ENCODE data around the gene RAB3C.

GRCh38 chr5:56358630-56359761 lies 125.9 kb upstream of the ANKRD55 start:
- PRO-cap = no peak

DNA sequence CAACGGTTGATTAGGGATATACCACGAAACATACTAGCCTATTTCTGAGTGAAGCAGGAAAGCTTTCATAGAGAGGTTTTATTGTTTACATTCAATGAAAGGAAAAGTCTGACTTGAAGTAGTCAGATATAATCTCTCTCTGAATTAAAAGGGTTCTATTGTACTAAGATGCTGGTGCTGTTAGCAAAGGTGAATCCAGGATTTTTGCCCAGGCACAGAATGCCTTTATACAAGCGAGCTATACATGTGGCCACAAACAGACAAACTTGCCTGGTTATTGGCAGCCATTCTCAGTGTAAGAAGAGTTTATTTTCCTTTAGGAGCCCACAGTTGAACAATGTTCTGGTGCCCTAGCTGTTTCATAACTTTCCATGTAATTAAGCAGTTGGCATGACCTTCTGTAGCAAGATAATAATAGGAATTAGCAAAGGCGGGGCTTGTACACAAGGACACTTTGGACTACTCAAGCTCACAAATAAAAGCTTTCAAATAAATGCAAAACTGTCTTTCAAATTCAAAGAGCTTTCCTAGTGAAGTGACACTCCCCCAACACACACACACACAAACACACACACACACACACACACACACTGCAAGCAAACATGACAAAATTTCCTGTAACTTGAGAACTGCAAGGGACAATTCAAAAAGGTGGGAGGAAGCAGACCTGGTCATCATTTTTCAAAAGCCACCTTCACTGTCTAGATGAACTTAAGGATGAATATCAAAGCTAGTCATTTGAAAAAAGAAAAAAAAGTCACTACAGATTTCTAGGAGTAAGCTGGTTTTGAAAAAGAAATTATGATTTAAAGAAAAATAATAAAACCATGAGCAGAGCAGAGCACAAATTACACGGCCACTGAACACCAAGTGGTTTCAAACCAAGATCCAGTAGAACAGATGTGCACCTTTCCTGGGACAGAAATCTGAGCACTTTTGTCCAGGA lies 198.6 kb upstream of the MAP3K1 start:
- PRO-cap = no peak

DNA sequence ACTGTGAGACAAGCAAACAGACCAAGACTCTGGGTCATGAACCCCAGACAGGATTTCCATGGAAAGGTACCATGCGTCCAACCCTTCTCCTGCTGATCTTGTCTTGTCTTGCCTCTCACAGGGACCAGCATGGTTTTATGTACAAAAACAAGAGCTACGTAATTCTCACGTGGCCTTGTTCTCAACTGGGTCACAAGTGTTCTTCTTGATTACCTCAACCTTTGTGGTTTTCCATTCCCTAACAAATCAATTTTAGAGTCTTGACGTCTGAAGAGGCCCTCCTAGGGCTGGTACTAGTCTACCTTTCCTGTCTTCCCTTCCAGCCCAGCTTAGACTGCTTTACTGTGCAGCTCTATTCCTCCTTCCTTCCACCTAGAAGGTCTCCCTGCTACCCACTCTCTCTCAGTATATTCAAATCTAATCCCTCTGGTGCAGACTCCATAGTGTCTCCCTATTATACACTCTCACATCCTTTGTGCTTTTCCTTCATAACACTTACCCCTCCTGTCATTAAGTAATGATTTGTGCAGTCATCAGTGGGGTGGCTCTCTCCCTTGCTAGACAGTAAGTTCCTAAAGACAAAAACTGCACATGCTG lies 176.4 kb upstream of the MAP3K1 start:
- PRO-cap = no peak

DNA sequence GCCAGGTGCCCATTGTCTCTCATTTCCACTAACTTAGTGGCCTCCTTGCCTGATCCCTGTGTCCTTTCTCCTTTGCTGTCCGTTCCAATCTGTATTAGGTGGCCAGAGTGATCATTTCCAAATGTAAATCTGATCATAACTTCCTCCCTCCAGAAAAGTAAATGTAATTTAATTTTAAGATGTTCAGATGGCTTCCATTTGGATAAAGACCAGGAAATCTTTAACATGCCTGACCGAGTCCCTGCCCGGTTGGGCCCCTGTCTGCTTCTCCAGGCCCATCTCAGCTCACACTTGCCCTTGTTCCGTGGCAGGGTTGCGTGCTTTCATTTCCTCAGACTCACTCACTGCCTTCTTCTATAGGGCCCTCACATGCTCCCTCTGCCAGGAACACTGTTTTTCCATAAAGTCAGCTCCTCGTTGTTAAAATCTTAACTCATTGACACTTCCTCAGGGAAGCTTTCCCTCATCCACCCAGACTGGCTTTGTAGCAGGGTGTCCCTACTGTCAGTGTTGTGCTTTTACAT lies 7.7 kb downstream of the MAP3K1 start:
- PRO-cap = no peak

GRCh38 chr5:56838272-56838864 lies 23.0 kb downstream of the MAP3K1 start:
- PRO-cap = no peak

- PRO-cap = no peak
These were observed 36.4 kb downstream of the MAP3K1 start for GRCh38 chr5:56851568-56852388.

GRCh38 chr5:56858249-56859002 lies 43.1 kb downstream of the MAP3K1 start:
- PRO-cap = no peak

DNA sequence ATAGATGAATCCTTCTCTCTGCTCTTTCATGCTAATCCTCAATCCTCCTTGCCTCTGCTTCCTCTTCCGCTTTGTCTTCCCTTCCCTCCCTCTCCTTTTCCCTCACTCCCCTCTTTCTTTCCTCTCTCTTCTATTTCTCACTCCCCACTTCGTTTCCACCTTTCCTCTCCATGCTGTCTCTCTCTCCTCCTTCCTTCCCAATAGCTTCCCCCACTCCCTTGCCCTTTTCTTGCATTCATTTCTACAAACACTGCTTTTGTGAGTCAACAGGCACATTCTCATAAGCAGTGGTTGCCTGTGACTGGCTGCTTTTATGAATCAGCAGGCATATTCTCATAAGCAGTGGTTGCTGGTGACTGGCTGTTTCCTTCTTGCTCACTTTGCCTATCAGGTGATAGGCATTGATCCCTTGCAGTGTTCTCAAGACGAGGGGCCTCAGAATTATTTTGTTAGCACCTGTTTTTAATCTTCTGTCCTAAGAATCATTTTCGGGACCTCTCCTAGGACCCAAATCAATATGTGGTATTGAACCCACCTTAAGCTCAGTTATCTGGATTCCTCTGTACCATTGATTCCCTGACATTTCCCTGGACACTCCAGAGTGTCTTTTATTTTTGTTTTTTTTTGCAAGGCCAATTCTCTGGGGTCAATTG lies 116.2 kb upstream of the ACTBL2 start:
- PRO-cap = no peak

- PRO-cap = no peak
These were observed 217.8 kb upstream of the ACTBL2 start for GRCh38 chr5:57700441-57700822.

- PRO-cap = no peak
These were observed 359.2 kb upstream of the ACTBL2 start for GRCh38 chr5:57841514-57842539.

GRCh38 chr5:58453889-58454841 lies 5.7 kb downstream of the PLK2 start:
- PRO-cap = no peak

DNA sequence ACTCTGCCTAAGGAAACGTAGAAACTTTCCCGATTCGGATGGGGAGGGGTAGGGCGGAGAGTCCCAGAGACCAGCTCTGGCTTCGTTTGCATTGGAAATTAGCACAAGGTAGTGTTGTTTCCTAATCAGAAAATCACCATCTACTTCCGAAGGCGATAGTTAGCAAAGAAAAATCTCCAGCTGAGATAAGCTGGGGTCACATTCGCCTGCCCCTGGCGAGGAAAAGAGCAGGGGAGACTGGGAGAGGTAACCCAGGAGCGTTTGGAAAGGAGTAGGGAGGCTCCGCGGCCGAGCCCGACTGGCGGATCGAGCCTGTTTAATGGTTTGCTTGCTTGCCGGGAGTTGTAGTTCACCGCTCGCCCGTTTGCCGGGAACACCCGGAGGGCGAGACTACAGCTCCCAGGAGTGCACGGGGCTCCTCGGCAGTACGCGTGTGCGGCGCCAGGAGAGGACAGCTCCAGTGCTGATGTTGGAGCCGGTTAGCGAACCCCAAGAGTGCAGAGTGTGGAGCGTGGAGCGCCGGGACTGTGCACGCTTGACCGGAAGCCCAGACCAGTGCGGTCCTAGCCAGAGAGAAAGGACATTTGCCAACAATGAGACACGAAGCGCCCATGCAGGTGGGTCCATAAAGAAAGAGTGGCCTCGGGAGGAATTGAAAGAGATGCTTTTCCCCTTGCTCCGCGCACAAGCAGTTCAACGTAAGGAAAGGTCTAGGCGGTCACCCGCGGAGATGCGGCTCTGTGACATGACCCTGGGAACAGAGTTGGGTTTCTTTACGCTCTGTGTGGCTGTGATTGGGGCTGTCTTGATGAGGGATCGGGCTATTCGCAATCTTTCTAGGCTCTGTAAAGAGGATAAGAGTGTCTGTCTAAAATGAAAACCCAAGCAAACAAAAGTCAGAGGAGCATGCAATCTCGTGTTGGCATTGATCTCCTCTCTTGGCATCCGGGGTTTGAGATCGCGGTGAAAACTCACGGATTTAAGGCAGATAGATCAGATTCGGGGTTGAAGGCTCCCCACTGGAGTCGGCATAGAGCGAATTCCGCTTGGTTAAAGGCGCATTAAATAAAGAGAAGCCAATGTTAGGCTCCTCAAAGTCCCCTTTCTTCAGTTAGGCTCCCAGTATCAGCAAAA lies at the start of gene RAB3C:
RAB3C (plus strand) TSS at position 460 of the 1,134 bp plus-strand sequence.
- PRO-cap = no peak

DNA sequence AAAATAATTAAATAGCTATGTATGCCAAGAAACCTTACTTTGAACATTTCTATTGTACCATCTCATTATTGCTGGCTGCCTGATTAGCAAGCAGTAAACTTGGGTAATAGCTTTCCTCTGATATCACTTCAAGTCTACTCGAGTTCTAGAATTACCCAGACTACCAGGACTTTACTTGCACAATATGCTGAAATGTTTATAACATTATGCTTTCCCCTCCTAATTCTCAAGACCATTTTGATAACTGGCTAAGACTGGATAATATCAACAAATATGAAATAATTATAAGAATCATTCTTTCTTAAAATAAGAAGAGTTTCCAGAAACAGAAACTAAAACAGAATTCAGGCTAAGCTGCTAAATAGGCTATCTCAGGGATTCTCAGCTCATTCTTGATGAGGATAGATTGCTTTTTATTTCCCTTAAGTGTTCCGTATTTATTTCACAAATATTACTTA lies 512.7 kb downstream of the RAB3C start:
- PRO-cap = no peak

GRCh38 chr5:59143078-59143428 lies 560.2 kb downstream of the RAB3C start:
- PRO-cap = no peak

- PRO-cap = no peak
These were observed 615.5 kb downstream of the RAB3C start for GRCh38 chr5:59198426-59198681.

DNA sequence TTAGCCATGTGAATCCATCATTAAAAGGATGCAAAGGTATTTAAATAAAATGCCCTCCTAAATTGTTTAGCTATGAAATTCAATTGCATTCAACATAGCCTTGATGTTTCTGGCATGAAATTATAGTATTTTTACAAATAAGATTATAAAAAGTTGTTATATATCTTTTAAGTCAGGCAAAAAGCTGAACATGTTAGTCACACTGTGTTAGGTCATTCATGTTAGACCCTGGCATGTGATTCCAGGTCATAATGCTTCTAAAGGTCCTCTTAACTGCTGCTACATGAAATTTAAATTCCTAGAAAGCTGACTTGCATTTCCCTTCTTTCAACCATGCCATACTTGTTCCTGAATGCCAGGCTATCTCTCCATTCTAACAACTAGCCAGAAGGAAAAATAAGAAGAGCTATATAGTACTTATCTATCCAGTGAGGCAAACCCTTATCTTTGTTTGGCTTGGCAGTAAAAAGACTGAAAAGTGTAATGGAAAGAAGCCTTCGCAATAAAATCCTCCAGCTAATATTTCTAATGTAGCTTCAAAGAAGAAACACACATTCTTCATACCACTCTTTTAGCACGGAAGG lies 310.4 kb downstream of the PDE4D start:
- PRO-cap = no peak

GRCh38 chr5:59642597-59642940 lies 251.0 kb downstream of the PDE4D start:
- PRO-cap = no peak

- PRO-cap = no peak
These were observed 71.8 kb upstream of the PDE4D start for GRCh38 chr5:59965129-59965866.

DNA sequence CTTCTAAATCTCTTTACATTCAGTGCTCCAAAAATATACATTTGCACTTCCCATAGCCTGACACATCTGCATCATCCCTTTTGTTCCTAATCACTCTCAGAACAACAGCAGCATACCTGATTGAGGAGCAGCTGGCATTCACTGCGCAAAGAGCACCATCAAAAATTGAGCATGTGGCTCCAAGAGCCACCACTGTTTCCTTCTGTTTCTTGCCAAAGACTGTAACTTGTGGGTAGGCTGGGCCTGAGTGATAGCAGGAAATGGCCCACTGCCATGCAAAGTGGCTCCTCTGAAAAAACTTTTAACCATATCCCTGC lies 355.2 kb upstream of the PDE4D start:
- PRO-cap = no peak

GRCh38 chr5:60539672-60540059 lies 160.3 kb downstream of the DEPDC1B start:
- PRO-cap = no peak